Cardiac muscle cell (in vitro differentiated cells and primary cell): ENCODE measurements around a stretch of chr16.

DNA sequence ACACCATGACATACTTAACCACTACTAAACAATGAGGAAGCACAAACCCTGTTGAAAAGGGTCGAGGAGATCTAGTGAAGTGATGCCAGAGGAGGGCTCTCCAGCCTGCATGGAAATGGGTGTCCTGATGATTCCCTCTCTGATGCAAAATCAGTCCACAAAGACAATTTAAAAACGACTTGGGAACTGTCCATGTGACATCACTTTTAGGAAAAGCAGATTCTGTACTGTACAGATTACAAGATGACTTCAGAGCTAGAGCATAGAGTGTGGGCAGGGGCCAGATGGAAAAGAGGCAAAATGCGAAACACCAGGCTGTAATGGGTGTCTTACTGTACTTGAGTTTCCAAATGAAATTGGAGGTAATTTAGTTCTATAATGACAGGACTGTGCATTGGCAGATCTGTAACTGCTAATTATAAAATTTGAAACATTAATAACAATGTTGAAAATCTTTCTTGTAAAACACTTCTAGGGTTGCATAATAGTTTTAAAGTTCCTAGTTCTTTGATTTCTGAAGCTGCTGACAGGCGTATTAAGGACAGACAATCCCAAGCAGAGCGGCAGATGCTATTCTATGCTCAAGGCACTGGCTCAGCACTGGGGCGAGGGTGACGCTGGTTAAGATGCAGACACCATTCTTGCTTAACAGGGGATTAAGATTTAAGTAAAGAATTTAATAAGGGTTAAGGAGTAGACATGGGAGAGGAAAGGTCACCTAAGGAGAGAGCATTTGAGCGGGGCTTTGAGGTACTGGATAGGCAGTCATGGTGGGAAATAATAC, 29.5 kb downstream of the OGFOD1 start:
- RAMPAGE, long total RNA: no peak
- RRBS: no CpG with 5 or more reads among the region's 8 CpGs

- RAMPAGE, long total RNA: no peak
- RRBS: 13% methylated on average over 3 of the region's 36 CpGs
These were observed 6.1 kb downstream of the MT1H start for GRCh38 chr16:56675600-56676286.

DNA sequence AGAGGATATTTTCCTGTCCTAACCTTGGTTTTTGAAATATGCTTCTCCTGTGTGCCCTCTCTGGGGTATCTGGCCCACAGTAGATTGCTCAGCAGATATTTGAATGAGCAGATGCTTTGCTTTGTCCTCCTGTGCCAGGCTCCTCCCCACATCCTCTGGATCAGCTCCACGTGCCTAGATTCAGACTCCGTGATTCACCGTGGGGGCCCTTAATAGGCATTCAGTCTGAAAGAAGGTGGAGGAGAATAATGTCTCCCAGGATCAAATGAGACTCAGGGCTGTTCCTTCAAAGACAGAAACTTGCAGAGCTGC, 16.1 kb upstream of the SLC12A3 start:
- RAMPAGE, long total RNA: no peak
- RRBS: no CpG with 5 or more reads among the region's 3 CpGs

GRCh38 chr16:56946390-56947620, 14.9 kb downstream of the HERPUD1 start:
- RAMPAGE, long total RNA: no peak
- RRBS: no CpG with 5 or more reads among the region's 11 CpGs

DNA sequence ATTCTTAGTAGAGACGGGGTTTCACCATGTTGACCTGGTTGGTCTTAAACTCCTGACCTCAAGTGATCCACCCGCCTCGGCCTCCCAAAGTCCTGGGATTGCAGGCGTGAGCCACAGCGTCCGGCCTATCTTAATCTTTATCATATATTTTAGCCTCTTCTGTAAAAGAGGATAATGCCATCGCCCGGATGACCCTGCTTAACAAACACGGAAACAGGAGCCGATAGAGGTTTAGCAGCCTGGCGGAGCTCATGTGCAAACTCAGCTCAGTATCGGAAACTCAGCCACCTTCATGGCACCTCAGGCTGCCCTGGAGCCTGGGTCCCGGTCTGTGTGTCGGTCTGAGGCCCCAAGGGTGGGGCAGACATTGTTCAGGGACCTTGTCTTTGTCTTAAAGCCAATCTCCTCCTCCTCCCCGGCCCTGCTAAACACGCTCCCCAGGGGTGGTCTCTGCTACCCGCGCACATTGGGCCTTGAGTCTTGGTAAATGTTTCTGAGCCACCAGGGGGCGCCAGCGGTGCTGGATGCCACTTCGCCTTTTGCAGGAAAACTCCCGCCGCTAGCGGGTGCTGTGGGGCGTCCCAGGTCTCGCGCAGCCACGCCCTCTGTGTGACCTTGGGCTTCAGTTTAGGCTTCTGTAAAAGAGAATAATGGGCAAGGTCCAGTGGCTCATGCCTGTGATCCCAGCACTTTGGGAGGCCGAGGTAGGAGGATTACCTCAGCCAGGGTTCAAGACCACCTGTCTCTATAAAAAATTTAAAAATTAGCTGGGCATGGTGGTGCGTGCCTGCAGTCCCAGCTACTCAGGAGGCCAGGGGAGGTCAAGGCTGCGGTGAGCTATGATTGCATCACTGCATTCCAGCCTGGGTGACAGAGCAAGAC, 2.7 kb downstream of the CETP start:
- RAMPAGE, long total RNA: no peak
- RRBS: 14% methylated on average over 3 of the region's 31 CpGs

DNA sequence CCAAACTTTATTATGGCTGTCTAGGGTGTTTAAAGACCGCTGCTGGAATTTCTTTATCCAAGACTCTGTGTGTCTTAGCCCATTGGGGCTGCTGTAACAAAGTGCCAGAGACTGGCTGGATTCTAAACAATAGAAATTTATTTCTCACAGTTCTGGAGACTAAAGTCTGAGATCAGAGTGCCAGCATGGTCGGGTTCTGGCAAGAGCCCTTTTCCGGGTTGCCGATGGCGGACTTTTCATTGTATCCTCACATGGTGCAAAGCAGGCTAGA, 9.4 kb downstream of the NLRC5 start:
- RAMPAGE, long total RNA: no peak
- RRBS: no CpG with 5 or more reads among the region's 5 CpGs

GRCh38 chr16:57186120-57186214, 128 bp upstream of the PSME3IP1 start:
- RAMPAGE, long total RNA: no peak
- RRBS: 2% methylated on average over 5 of the region's 7 CpGs

- RAMPAGE, long total RNA: no peak
- RRBS: no CpG with 5 or more reads among the region's 14 CpGs
These were observed 18.5 kb downstream of the RSPRY1 start for GRCh38 chr16:57204570-57205111.

GRCh38 chr16:57374233-57374571, 1.9 kb downstream of the CX3CL1 start:
- RAMPAGE, long total RNA: no peak
- RRBS: no CpG with 5 or more reads among the region's 7 CpGs

DNA sequence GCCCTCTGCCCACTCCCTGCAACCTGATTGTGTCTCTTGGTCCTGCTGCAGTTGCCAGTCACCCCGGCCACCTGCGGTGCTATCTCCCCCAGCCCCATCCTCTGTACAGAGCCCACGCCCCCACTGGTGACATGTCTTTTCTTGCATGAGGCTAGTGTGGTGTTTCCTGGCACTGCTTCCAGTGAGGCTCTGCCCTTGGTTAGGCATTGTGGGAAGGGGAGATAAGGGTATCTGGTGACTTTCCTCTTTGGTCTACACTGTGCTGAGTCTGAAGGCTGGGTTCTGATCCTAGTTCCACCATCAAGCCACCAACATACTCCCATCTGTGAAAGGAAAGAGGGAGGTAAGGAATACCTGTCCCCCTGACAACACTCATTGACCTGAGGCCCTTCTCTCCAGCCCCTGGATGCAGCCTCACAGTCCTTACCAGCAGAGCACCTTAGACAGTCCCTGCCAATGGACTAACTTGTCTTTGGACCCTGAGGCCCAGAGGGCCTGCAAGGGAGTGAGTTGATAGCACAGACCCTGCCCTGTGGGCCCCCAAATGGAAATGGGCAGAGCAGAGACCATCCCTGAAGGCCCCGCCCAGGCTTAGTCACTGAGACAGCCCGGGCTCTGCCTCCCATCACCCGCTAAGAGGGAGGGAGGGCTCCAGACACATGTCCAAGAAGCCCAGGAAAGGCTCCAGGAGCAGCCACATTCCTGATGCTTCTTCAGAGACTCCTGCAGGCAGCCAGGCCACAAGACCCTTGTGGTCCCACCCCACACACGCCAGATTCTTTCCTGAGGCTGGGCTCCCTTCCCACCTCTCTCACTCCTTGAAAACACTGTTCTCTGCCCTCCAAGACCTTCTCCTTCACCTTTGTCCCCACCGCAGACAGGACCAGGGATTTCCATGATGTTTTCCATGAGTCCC, 11.4 kb downstream of the CX3CL1 start:
- RAMPAGE, long total RNA: no peak
- RRBS: no CpG with 5 or more reads among the region's 8 CpGs

DNA sequence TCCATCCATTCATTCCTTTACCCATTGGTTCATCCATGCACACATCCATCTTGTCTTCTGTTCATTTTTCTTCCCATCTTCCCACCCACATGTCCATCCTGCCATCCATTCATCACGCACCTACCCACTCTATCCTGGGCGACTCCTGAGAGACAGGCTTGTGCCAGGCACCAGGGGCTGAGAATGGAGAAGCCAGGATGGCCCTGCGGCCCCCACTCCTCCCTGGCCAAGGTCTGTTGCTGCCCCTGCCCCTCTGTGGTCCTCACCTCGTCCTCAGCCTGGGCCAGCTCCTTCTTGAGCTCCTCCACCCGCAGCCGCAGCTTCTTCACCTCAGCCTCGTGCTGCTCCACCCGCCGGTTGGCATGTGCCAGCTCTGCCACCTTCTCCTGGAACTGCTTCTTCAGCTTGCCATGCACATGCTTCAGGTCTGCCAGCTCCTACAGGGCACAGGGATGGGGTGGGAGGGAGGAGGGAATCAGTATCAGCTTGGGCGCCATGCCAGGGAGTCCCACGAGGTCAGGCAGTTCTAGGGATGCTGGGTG, 20.3 kb downstream of the CCDC102A start:
- RAMPAGE, long total RNA: no peak
- RRBS: no CpG with 5 or more reads among the region's 11 CpGs

GRCh38 chr16:57528215-57528717, 8.1 kb downstream of the CCDC102A start:
- RAMPAGE, long total RNA: no peak
- RRBS: 47% methylated on average over 9 of the region's 38 CpGs

DNA sequence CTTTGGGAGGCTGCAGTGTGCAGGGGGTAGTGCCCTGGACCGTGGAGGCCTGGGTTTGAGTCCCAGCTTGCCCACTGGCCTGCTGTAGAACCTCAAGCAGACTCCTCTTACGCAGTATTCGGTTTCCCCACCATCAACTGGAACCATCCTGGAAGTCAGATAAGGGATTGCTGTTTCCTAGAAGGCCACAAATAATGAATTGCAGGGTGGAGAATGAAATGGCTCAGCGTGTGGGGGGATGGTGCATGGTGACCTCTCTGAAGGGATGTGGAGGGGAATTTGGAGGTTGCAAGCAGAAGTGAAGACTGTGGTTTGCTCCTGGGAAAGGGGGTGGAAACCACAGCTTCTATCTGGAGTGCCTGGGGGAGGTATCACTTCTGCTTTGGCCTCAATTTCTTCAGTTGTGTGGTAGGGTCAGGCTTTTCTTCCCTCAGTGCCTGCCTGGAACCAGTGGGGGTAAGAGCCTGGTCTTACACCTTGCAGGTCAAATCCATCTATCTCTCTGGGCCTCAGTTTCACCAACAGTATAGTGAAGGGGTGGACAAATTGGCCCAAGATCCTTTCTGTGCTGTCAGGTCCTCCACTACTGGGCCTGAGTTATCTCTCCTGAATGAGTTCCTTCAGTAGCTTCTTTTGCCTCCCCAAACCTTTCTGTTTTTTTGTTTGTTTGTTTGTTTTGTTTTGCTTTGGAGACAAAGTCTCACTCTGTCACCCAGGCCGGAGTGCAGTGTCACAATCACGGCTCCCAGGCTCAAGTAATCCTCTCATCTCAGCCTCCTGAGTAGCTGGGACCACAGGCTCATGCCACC, 1.9 kb downstream of the ADGRG5 start:
- RAMPAGE, long total RNA: no peak
- RRBS: no CpG with 5 or more reads among the region's 6 CpGs

DNA sequence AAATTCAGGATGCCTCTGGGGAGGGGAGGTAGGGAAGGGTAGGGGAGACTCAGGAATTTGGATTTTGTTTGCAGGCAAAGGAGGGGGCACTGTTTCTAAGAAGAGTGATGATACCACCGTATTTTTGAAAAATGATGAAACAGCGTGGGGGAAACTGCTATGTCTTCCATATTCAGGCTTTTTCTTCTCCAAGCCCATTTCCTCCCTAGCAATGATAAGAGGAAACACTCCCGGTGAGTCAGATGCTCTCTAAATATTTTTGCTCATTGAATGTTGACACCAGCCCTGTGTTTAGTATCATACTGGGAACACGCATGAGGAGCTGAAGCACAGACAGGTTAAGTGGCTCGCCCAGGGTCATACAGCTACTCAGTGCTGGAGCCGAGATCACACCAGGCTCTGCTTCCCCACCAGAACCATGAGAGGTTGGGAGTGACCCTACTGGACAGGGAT, 37.9 kb upstream of the ADGRG1 start:
- RAMPAGE, long total RNA: no peak
- RRBS: no CpG with 5 or more reads among the region's 6 CpGs

DNA sequence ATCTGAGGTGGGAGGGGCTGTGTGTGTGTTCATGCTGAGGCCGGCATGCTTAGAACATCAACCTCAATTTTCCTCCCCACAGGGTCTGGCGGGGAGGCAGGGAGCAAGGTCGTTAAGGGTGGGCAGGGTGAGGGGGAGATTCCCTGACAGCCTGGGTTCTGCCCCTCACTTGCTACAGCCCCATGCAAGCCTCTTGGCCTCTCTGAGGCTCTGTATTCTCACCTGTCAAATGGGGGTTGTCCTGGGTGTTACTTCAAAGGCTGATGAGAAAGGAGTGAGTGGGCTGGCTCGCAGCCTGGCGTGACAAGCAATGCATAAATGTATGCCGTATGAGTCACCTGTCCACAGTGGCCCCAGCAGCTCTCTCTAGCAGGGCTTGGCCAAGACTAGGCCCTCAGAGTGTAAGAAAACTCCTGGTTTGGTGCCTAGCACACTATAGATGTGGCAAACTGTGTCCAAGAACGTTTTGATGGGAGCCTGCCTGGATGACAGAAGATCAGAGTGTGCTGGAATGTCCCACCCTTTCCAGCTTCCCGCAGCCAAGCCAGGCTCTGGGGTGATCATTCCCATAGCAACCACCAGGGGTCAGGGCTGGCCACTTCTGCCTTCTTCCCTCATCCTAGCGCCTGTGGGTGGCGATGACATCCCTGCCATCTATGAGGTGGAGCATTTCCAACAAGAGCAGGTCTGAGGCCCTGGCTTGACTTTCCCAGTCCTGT, 37.3 kb upstream of the ADGRG1 start:
- RAMPAGE, long total RNA: no peak
- RRBS: no CpG with 5 or more reads among the region's 10 CpGs

DNA sequence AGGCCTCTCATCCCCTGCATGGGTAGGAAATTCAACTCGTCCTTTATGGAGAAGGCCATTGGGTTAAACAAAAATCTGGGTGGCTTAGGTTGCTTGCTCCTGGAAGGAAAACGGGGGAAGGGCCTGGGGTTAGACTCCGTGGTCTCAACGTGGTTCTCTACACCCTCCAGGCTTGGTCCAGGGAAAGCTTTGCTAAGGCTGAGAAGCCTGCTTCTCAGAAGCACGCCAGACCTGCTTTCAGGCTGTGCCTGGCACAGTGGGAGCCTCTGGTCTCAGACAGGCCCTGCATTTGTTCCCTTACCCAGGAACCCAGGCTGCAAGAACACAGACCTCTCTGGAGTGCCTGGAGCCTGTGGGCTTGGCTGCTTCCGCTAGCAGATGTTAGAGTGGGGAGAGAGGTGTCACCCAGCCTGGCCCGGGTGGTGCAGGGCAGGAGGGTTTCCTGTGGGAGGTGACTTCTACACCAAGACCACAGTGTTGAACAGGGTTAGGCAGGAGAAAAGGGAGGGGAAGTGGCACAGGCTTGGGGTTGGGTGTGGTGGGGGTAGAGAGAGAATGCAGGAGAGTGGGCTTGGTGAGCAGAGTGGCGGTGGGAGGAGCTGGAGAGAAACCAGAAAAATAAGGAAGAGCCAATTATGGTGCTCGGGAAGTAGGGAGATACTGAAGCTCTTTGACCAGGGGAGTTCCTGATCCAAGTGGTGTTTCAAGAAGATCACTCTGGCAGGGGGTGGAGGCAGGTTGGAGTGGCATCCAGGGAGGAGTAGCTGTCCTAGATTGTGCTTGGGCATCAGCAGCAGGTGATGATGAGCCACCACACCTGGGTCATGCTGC, 35.8 kb upstream of the ADGRG1 start:
- RAMPAGE, long total RNA: no peak
- RRBS: no CpG with 5 or more reads among the region's 9 CpGs

- RAMPAGE, long total RNA: no peak
- RRBS: no CpG with 5 or more reads among the region's 10 CpGs
These were observed 26.5 kb upstream of the ADGRG1 start for GRCh38 chr16:57601738-57602612.

GRCh38 chr16:57606736-57607542, 21.5 kb upstream of the ADGRG1 start:
- RAMPAGE, long total RNA: no peak
- RRBS: no CpG with 5 or more reads among the region's 12 CpGs

- RAMPAGE, long total RNA: no peak
- RRBS: no CpG with 5 or more reads among the region's 17 CpGs
These were observed 4.0 kb downstream of the ADGRG1 start for GRCh38 chr16:57632365-57632964.

DNA sequence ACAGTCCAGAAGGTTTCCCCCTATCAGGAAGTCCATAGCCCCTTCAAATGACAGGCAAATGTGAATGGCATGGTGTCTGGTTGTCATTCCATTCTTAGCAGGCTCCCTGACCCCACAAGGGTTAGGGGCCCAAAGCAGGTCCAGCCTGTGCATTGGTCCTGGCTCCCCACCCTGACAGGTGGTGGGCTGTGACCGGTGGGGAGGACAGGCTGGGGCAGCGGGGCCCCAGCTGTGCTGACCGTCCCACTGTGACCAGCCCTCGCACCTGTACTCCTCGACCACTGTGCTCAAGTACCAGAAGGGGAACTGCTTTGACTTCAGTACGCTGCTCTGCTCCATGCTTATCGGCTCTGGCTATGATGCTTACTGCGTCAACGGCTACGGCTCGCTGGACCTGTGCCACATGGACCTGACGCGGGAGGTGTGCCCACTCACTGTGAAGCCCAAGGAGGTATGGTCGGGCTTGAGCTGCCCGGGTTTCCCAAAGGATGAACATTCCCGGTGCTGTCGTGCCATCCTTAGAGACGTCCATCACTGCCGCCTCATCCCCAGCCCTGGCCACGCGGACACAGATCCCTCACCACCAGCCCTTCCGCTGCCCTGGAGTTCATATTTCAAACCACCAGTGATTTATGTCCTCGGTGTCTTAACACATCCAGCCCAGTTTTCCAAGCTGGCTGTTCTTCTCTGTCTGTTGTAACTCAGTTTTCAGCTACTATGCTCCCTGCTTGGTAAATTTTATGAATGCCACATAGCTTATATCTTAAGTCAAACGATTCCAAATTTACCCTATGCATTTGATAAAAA, 7.3 kb downstream of the DRC7 start:
- RAMPAGE, long total RNA: no peak
- RRBS: no CpG with 5 or more reads among the region's 24 CpGs